Sigmoid colon (tissue), 4 donors: ENCODE results near the genes FAM210A and SNRPD1.

DNA sequence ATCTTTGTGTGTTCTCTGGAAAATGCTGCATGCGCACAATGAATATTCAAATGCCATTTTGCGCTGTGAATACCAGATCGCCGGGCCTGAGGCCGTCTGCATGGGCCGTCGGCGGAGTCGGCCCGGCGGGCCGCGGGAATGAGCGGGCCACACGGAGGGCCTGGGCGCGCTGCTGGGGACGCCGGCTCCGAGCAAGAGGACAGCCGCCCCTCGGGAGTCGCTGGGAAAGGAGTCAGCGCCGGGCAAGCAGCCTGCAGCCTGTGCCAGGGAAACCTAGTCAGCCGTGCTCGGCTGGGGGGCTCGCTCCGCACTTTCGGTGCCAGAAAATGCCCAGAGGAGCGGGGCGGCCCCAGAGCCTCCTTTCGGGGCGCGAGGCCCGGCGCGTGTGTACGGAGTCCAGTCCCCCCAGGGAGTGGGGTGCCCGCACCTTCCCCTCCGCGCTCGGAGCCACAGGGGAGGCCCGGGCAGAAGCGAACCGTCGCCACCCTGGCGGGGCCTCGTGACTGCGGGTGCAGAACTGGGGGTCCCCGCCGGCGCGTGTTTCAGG, 82.0 kb upstream of the LDLRAD4 start:
- PRO-cap, result no peak
- RAMPAGE, long total RNA, 4 experiments, result no peak in any of the 4 experiments

DNA sequence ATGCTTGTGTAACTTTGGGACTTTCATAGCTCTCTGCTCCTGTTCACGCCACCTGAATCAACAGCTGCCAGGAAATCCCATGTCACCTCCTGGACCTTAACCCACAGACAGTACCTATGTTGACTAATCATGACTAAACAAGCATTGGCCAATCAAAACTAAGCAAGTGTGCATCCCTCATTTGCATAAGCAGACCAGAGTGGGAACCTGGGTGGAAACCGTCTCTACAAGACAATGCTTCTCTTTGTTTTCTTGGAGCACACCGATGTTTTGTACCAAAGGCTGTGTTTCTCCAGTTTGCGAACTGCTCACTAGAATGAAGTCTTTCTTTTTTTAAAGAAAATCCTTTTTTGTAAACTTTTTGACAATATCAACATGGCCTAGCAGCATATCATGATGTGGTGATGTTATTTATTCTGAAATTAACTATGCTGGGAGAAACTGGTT, 42.6 kb upstream of the LDLRAD4 start:
- PRO-cap, result no peak
- RAMPAGE, long total RNA, 4 experiments, result no peak in any of the 4 experiments

DNA sequence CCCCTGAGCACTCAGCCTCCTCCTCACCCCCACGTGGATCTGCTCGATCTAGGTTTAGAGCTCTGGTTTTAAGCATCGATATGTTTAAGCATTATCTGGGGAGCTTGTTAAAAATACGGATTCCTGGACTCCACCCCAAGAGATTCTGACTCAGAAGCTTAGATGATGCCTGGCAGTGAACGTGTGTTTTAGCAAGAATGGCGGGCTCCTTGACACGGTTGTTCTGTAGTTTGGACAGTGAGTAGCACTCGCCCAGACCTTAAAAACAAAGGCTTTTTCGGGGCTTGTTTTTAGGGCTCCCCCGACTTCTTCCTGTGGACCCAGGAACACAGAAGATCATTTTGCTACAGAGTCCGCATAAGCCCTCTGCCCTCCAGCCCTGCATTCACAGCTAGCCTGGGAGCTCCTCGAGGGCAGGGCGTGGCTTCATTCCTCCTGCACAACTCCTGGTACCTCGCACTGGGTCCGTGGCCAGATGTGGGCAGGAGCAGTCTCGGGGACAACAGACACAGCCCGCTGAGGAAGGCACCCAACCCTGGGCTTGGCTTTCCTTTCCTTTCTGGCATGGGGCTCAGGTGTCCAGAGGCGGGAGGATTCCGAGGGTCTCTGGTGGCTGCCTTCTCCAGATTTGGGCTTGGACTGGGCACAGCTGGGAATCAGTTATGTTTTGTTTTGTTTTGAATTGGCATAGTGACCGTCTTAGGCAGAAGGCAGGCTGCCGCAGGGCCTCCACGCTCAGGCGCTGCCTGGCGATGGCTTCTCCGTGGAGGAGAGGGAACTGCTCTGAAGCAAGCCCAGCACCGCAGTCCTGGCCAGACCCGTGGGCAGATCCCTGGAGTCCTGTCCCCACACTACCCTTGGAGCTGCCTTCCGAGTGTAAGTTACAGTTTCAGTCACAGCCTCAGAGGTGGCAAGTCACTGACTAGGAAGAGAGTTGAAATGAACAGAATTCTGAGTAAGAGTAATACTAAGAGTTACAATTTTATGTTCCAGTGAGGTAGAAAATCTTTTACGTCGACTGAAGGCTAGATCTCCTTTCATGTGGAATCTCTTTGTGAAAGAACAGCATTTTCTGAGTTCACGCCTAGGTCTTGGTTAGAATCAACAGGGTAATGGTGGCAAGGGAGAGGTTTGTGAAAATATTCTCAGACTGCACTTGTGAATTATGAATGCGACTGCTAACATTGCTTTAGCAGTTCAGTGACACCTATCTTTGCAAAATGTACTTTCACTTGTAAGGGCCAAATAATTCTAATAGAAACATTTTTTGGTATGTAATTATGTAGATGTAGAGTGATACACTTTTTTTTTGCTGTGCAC, 47.8 kb downstream of the LDLRAD4 start:
- PRO-cap, result no peak
- RAMPAGE, long total RNA, 4 experiments, result no peak in any of the 4 experiments

DNA sequence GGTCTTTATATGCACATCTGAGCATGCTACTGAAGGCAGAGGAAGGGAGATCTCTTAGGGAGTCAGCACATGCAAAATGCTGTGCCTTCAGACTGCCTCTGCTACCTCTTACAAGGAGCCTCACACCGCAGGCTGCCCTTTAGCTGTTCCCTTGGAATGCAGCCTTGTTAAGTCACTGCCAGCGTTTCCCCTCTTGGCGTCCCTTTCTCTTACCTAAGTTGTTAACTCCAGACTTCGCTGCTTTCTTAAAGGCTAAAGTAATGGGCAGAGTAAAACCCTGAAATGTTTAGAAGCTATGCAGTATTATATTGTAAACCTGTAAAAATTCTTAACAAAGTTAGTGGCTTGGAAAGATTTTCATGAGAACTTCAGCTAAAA, 49.8 kb downstream of the LDLRAD4 start:
- PRO-cap, result no peak
- RAMPAGE, long total RNA, 4 experiments, result no peak in any of the 4 experiments

DNA sequence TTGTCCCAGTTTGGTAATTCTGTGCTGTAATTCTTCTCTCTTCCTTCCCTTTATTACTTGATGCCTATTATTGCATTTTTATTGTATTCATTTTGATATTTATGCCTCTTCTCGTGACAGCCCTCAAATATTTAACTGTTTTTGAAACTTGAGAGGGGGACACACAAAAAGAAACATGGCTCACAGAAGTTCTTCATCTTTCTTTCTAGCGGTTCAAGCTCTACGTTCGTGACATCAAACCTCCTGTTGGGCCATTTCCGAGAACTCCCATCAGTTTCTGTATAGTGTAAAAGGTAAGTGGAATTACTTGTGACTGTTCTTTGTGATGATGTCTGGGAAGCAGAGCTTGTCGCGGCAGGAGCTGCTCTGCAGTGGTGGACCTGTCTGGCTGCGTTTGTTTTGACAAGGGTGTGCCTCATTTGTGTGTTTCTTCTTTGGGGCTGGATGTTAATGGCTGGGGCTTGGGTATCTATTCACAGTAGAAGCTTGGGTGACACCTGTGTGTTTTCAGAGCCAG, 59.4 kb downstream of the LDLRAD4 start:
- PRO-cap, result no peak
- RAMPAGE, long total RNA, 4 experiments, result no peak in any of the 4 experiments

GRCh38 chr18:13421162-13421747, 202.7 kb downstream of the LDLRAD4 start:
- PRO-cap, result no peak
- RAMPAGE, long total RNA, 4 experiments, result no peak in any of the 4 experiments

- PRO-cap, result no peak
- RAMPAGE, long total RNA, 4 experiments, result no peak in any of the 4 experiments
Measured at GRCh38 chr18:13425578-13426145, 207.1 kb downstream of the LDLRAD4 start.

DNA sequence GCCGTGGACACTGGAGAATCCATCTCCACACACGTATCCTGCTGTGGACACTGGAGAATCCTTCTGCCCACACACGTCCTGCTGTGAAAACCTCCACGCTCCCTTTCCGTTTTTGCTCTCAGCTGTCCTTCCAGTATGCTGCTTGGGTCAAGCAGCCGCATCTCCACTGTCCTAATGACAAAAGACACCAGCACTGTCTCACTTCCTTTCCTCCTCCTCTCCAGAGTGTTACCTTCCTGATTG, 226.7 kb downstream of the FAM210A start:
- PRO-cap, result no peak
- RAMPAGE, long total RNA, 4 experiments, result no peak in any of the 4 experiments

DNA sequence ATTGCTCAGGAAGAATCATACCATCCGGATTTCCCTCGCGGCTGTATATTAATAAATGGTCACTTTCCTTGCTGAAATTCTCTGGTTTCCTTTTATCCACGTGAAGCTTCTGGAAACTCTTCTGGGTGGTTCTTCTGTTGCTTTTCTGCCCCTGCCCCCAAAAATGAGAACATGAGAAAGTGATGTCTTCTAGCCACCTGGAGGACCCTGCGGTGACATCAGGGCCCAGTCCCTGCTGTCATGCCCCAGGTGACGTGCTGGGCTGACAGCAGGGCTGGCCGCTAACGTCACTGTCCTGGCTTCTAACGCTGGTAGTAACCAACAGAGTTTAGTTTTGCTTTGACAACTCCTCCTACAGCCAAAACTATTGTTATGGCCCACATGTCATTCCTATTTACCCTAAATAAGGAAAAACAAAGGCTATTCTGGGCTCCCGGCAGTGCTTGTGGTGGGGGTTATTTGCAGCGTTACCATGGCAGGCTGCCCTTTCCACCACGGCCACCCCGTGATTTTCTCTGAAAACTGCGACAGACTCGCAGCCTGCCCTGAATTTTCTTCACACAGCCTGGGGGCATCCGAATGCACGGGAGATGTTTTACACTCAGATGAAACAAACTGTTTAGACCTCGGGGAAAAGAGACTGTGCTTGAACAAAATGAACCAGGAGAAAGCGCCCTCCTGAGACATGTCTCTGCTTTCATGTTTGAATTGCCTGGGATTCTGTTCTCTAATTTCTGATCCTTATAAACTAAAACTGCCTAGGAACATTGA, 115.3 kb downstream of the FAM210A start:
- PRO-cap, result no peak
- RAMPAGE, long total RNA, 4 experiments, result no peak in any of the 4 experiments

DNA sequence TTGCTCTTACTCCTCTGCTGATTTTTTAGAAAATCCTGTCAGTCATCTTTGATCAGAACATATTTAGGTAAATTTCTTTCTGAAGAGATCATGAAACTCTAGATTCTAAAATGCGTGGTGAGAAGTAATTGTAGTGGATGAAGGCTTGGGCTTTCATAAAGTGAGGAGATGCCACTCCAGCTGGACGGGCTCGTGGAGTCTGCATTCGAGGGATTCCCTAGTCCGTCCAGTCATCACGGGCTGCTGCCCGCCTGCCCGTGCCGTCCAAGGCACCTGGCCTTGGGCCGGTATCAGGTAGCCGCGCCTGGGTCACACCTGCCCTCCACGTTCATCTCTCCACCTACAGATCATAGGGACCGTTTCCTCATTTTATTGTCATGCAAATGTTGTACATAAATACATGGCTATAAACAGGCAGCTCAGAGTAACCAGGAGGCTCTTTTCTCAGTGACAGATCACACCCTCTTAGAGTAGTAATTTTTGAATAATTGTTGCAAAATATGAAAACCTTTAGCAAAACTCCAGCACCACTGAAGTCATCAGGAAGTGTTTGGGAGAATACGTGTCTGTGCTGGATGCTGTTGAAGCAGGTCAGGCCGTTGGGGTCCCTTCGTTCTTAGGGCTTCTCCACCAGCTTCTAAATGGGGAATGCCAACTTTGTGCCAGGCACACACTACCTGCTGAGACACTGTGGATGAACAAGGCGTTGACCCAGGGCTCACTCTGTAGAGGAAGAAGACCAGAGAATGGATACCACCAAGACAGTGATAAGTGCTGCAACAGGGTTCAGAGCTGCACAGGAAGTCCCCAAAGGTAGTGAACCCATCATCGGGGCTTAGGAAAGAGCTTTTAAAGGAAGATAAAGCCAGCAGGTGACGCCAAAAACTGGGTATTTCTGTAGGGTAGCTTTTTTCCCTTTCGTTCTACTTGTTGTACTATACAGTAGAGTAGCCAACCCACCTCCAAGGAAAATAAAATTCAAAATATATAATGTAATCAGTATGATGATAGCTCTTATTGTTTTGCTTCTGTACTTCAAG, 112.5 kb downstream of the FAM210A start:
- PRO-cap, result no peak
- RAMPAGE, long total RNA, 4 experiments, result no peak in any of the 4 experiments

- PRO-cap, result bidirectional peak, plus-strand start at chr18:13726708, minus-strand start at chr18:13726558
- RAMPAGE, long total RNA, 4 experiments, result start-site peak on the plus strand in 4 of 4 experiments, at chr18:13726693-13726720 at its widest, 21 to 92 reads per replicate; start-site peak on the minus strand in 3 of 4 experiments, at chr18:13726458-13726565 at its widest, 31 to 66 reads per replicate
Measured at GRCh38 chr18:13725780-13726814, at the start of gene FAM210A. Gene FAM210A (minus strand): TSS chr18:13726558.

GRCh38 chr18:13726815-13727606, 538 bp downstream of the RNMT start:
- PRO-cap, result no peak
- RAMPAGE, long total RNA, 4 experiments, result no peak in any of the 4 experiments

DNA sequence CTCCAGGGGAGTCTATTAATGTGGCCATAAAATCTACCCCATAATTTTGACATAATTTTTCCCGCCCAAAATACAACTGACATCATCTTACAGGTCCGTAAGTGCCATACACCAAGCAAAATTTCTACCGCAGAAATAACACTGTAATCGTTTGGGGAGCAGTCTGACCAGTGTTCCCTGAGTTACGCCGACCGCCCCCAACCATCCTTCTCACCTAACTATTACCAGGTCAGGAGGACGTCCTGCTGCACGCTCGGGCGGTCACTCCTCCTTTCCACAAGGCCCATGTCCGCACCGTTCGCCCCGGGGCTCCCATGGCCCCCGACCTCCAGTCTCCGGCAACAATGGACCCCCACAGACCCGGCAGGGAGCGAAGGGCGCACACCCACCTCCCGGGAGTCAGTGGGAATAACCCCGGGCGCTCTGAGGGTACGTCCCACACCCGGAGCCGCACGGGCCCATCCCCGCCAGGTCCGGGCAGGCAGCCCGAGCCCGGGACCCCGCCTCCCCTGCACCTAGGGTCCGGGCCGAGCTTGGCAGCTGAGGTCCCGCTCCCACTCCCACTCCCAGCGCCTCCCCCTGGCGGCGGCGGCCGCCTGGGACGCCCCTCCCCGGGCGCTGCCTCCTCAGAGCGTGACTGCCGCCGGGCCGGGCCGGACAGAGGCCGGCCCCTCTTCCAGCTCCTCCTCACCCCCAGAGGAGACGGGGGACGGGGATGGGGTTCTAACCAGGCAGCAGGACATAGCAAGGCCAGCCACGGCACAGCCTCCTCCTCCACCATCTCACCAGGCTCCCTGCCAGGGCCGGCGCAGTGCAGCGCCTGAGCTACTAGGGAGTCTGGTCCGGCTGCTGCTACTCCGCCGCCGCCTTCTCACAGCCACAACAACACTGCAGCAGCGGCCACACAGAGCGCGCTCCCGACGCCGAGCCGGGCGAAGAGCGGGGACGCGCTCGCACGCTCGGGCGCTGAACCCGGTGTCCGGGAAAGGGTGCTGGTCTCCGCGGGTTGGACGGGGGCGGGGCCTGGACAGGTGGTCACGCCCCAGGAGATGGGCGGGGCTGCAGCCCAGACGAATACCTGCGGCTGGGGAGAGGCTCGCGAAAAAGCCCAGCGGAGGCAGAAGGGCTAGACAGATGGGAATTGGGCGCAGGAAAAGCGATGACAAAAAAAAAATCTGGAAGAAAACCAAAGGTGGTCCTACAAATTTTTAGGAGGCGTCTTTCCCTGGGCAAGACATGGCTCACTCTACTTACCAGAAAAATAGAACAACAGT, 112.5 kb downstream of the POTEC start:
- PRO-cap, result no peak
- RAMPAGE, long total RNA, 4 experiments, result no peak in any of the 4 experiments

DNA sequence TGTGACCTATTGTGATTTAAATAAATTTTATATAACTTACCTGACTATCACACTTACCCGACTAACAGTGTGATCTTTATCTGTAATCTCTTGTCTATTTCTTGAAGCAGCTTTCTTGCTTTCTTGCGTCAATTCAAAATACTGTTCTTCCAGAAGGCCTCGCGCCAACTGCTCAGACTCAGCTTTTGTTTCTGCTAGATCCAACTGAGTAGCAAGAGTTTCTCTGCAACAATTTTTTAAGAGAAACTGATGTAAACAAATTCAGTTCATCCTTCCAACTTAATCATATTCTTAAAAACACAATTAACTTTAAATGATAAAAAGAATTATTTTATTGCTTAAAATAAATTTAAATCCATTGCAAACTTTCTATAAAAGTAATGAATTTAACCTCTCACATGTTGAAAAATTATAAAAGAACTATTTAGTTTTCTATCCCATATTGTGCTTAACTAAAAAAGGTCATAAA, 141.3 kb downstream of the ROCK1 start:
- PRO-cap, result no peak
- RAMPAGE, long total RNA, 4 experiments, result no peak in any of the 4 experiments

- PRO-cap, result no peak
- RAMPAGE, long total RNA, 4 experiments, result no peak in any of the 4 experiments
Measured at GRCh38 chr18:21601128-21601346, 533 bp upstream of the ESCO1 start.

GRCh38 chr18:21611994-21613159, at the start of gene SNRPD1:
Gene SNRPD1 (plus strand): TSS chr18:21612314.
- PRO-cap, result no peak
- RAMPAGE, long total RNA, 4 experiments, result start-site peak on the plus strand in 4 of 4 experiments, at chr18:21612269-21612371 at its widest, 705 to 5,263 reads per replicate

- PRO-cap, result no peak
- RAMPAGE, long total RNA, 4 experiments, result no peak in any of the 4 experiments
Measured at GRCh38 chr18:21707238-21707716, 2.7 kb upstream of the ABHD3 start.

DNA sequence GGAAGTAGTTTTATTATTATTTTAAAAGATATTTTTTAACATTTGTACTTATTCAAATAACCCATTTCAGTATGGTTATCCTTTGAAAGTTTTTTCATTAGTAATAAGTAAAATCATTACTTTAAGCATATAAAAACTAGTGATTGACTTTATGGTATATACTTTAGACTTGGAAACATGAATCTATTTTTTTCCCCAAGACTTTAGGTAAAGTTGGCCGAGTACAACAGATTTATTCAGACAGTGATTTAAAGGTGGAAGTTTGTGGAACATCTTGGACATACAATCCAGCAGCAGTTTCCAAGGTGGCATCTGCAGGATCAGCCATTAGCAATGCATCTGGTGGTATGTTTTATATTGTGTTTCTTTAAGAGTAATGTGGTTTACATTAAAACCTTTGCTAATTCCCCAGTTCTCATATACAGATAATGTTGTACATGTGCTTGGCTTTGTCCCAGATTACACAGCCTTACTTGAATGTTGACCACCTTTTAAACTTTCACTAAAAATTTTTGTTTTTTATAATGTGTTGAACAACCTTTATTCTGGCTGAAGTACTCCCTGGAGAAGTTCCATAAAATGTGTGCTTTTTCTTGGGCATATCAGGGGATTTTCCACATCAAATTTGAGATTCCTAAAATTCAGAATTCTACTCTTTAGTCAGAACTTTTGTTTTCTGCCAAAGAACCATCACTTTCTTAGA, 57.4 kb downstream of the MIB1 start:
- PRO-cap, result no peak
- RAMPAGE, long total RNA, 4 experiments, result start-site peak on the plus strand in 1 of 4 experiments, centred at position 287 of the sequence, 9 reads per replicate

DNA sequence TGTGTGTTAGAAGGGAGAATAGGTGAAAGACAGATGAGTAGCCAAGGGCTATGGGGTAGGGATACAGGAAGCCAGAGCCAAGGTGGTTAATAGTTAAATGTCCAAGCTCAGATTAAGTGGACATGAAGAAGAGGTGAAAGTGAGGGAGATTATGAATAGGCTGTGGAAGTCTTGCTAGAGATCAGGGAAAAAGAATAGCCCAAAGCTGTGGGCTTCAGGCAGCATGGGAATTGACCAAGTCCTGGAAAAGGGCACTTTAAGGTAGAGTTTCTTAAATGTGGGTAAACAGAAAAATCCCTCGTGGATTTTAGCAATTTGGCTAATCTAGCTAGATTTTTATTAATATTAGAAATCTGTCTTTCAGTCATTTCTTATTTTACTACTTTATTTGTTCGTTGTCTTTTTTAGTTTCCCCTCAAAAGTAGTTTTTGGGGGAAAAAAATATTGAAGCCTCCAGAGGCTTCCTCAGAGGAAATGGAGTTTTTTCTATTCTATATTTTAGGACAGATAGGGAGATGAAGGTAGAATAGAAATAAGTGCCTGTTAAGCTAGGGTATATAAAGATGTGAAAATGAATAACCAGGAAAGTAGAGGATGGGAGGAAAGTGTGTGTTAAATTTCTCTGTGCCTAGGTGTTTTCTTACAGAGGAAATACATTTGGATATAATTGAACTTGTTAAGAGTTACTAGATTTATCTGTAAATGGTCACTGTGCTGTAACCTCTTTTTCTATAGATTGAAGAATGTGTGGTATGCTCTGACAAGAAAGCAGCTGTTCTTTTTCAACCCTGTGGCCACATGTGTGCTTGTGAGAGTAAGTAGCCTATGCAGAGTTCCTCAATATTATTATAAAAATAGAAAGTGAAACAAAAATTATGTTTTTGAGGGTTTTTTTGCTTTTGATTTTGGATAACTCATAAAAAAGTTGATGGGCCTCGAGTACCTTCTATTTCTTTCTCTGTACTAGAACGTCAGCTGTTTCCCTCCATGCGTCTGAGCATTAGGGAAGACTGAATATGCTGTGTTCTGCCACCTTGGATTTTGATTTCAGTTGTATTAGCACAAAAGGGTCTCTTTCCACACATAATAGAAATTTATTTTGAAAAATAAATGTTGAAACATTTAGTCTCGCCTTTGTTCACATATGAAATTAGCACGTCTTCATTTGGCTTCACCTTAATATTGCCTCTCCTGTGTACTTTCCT, 112.2 kb downstream of the MIB1 start:
- PRO-cap, result no peak
- RAMPAGE, long total RNA, 4 experiments, result no peak in any of the 4 experiments

GRCh38 chr18:21856692-21857342, 116.2 kb downstream of the MIB1 start:
- PRO-cap, result no peak
- RAMPAGE, long total RNA, 4 experiments, result no peak in any of the 4 experiments